Peritoneum (tissue), 1 donor: ENCODE data around the gene VPS8.

DNA sequence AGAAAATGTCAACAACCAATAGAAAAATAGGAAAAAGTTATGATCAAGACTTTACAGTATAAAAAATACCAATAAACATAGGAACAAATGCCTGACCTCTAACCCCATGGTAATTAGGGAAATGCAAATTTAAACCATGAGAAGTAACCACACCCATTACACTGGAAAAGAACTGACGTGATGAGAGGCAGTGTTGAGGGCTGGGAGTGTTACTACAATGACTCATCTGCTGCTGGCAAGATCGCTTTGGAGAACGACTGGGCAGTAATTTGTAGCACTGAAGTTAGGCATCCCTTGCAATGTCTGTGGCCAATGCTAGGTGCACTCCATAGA, 37.8 kb upstream of the EPHB3 start:
- PRO-cap = no peak

DNA sequence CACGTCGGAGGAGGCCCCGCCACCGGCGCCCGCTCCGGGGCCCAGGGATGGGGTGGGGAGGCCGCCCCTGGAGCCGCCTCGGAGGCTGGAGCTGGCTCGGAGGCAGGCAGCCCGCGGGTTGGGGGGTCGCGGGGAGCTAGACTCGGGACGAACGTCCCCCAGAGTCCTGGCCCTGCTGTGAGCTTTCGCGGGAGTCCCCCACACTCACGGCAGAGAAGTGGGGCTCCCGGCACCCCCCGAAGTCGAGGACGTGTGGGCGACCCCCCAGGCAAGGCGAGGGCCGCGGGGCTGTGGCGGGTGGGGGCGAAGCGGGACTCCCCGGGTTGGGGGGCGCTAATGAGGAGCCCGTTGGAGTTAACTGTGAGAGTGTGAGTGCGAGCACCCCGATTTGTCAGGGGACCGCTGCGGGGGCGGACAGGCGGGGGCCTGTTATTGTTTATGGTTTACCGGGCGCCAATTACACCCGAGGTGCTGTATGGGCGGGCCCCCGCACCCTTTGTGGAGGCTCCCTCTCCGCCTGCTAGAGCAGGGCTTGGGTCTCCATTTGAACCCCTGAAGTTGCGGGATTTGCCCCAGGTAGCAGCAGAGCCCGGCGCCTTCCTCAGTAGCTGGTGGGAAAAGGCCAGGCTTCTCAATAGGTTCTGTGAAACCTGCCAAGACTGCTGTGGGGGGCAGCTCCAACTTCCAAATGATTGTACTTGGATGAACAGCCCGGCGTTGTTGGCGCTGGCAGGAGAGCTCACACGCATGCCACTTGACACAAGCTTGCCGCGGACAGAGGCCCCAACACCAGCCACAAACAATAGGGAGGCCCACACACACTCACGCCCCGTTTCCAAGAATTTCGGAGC, 1.1 kb downstream of the EPHB3 start:
- PRO-cap = no peak

GRCh38 chr3:184566833-184567385, 5.3 kb downstream of the EPHB3 start:
- PRO-cap = no peak

- PRO-cap = no peak
Measured at GRCh38 chr3:184579209-184579882, 17.8 kb downstream of the EPHB3 start.

GRCh38 chr3:184687671-184688053, 24.2 kb downstream of the MAGEF1 start:
- PRO-cap = no peak

DNA sequence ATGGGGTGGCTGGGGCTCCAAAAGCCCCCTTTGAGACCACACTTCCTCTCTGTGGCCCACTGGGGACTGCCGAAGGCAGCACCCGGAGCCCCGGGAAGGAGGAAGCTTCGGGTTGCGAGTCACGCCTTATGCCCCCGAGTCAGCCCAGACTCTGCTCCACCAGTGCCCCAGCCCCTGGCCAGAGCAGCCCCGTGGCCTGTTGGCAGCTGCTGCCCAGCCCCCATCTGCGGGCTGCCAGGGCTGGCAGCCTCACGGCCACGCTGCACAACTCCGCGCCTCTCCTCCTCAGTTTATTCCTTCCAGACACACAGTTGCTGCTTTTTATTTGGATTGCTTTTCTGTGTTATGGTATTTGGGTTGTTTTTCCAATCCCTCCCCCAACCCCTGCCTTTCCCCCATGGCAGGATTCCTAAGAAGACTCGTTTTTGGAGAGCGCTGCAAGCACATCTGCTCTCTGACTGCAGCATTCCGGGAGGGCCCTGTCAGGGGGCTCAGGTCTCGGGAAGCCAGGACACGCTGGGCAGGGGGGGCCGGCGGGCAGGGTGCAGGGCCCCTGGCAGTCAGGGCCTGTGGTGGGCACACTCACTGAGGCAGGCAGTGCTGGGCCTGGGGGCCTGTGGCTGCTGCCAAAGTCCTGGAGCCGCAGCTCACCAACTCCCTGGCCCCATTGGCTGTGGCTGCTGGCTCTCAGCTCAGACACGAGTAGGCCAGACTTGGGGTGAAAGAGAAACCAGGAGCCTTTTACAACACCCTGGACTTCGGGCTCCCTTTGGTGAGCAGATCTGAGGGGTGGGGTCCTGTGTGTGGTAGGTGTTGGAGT, 20.2 kb downstream of the MAGEF1 start:
- PRO-cap = no peak

DNA sequence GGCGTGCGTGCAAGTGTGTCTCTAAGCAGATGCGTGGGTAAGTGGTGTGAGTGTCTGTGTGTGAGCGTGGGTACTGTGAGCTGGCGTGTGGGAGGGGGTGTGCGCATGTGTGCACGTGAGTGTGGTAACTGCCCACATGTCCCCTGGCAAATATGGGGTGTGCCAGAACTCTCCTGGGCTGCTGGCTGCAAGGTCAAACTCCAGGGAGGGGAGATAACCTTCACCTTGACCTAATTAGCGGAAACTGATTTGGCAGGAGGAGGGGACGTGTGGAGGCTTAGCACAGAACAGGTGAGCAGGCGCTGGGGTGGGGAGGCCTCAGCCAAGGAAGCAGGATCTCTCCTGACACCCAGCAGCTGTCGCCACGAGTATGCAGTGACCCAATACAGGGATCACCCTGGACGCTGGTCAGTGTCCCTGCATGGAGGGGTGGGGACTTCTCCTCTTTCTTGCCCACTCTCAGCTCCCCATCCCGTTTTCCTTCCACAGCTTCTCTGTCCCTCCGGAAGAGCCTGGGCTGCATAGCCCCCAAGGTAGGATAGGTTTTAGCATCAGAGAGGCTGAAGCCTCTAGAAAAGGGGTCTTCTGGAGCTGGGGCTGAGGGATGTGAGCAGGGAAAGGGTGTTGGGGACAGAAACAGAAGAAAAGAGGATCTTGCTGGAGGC, 49.7 kb upstream of the MAGEF1 start:
- PRO-cap = no peak

GRCh38 chr3:184811670-184812983, at the start of gene VPS8:
VPS8 (plus strand) TSS chr3:184812166.
- PRO-cap = no peak

- PRO-cap = no peak
Measured at GRCh38 chr3:185324371-185324801, 38.5 kb upstream of the MAP3K13 start.

DNA sequence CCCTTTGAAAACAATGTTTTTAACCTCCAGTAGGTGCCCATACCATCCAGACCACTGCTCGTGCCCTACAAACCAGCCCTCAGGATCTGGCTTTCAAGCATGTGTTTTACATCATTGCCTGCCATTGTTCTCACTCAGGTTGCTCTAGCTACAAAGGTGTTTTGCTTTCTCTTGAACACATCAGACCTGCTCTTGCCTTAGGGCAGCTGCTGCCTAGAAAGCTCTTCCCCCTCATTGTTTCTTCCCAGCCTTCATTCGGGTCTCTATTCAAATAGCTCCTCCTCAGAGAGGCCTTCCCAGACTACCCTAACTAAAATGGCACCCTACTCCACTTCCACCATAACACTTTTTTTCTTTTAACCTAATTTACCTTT, 32.2 kb upstream of the MAP3K13 start:
- PRO-cap = no peak

GRCh38 chr3:185402449-185403077, 39.6 kb downstream of the MAP3K13 start:
- PRO-cap = no peak

DNA sequence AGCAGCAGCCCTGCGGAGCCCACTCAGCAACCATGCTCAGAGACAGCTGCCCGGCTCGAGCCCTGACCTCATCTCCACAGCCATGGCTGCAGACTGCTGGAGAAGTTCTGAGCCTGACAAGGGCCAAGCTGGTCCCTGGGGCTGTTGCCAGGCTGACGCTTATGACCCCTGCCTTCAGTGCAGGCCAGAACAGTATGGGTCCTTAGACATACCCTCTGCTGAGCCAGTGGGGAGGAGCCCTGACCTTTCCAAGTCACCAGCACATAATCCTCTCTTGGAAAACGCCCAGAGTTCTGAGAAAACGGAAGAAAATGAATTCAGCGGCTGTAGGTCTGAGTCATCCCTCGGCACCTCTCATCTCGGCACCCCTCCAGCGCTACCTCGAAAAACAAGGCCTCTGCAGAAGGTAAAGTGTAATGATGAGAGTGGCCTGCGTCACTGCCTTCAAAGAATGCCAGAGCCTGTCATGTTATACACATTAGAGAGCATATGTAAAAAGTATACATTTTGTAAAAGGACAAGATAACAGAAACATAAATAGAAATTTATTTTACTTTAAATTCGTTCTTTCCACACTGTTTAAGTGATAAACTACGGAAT, 25.4 kb downstream of the TMEM41A start:
- PRO-cap = no peak

GRCh38 chr3:185606215-185606710, 20.2 kb downstream of the SENP2 start:
- PRO-cap = no peak

DNA sequence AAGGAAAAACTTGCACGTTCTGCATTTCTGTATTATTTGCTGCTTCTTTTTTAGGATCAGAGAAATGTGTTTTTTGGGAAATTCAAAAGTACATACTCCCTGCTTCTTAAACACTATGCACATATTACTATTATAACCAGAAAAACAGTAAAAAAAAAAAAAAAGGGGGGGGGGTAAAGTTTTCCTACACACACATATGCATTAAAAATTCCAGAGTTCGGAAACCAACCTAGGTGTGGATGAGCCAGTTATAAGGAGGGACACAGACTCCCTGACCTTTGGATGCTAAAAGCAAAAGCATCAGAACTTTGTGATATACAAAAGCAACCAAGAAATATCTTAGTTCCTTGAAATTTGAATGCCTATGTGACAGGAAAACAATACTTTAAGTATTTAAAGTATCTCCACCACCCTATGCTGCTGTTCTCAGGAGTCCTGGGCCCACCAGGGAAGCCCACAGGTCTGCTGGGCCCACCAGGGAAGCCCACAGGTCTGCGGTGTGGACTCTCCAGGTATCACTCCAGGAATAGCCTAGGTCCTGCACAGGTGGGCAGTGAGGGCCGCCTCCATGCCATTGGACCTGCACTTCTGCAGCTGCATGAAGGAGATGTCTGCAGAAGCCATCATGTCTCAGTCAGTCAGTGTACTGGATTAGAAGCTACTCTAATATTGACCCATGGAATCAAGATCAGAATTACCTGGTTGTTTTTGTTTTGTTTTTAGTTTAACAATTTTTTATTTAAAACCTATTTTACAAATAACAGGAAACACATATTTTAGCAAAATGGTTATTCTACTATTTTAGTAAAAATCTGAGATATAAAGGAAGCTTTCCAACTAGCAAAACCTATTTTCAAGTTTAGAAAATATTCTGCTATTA, 83.6 kb downstream of the SENP2 start:
- PRO-cap = no peak

DNA sequence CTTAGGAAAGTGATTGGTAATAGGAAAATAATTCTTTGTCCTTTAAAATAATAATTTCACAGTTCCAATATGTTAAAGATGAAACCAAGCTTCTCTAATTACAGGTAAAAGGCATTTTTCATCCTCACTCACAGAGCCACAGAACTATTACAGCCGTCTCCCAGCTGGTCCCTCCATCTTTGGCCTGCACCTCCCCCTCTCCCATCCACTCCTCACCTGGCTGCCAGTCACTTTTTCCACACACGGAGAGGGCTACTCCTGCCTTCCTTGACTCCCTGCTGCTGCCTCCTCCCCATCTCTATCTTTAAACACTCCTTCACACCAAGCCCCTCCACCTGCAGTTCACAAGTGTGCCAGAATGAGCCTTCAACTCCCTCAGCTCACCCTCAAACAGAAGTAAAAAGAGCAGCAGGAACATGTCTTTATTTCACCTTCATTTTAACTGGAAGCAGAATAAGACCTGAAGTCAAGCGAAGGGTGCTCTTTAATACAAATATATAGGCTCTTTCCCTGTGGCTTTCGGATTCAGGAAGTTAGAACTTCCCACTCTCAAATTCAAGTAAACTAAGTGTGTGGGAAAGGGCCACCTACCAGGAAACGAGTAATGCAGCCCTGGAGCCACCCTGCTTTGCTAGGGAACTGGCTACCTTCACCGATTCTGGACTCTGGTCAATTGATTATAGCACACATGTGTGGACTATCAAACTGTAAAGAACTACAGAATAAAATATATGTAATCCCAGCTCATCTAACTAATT, 116.5 kb downstream of the SENP2 start:
- PRO-cap = no peak

- PRO-cap = no peak
Measured at GRCh38 chr3:185918323-185918522, 19.6 kb downstream of the TRA2B start.

DNA sequence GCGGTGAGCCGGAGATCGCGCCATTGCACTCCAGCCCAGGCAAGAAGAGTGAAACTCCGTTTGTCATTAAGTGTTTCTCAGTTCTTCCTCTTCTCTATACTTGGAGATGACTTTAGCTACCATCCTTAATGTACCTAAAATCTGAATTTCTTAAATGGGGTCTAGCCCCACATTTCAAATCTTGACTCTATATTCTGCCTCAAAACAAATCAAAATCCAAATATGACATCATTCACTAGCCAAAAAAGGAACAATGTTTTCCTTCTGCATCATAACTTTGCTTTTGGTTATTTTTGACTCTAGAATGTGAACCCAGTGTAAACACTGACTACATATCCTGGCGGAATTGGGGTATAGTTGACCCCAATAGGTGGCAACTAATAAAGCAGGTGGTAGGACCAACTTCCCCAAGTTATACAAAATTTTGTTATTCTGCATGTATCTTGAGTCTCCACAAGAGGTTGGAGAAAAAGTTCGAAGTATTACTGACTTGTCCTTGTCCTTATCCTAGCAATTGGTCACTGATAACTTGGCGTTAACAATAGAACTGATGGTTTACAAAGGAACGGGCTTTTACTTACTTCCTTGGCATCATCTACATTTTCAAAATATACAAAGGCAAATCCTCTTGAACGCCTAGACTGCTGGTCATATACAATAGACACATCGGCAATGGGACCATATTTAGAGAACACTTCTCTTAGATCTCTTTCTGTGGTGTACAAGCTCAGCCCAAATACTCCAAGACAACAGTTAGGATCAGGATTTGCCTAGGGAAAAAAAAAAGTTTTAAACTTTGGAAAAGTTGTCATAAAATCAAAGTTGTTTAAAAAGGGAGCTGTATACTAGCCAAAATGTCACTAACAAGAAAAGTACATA, 14.4 kb downstream of the TRA2B start:
- PRO-cap = no peak

DNA sequence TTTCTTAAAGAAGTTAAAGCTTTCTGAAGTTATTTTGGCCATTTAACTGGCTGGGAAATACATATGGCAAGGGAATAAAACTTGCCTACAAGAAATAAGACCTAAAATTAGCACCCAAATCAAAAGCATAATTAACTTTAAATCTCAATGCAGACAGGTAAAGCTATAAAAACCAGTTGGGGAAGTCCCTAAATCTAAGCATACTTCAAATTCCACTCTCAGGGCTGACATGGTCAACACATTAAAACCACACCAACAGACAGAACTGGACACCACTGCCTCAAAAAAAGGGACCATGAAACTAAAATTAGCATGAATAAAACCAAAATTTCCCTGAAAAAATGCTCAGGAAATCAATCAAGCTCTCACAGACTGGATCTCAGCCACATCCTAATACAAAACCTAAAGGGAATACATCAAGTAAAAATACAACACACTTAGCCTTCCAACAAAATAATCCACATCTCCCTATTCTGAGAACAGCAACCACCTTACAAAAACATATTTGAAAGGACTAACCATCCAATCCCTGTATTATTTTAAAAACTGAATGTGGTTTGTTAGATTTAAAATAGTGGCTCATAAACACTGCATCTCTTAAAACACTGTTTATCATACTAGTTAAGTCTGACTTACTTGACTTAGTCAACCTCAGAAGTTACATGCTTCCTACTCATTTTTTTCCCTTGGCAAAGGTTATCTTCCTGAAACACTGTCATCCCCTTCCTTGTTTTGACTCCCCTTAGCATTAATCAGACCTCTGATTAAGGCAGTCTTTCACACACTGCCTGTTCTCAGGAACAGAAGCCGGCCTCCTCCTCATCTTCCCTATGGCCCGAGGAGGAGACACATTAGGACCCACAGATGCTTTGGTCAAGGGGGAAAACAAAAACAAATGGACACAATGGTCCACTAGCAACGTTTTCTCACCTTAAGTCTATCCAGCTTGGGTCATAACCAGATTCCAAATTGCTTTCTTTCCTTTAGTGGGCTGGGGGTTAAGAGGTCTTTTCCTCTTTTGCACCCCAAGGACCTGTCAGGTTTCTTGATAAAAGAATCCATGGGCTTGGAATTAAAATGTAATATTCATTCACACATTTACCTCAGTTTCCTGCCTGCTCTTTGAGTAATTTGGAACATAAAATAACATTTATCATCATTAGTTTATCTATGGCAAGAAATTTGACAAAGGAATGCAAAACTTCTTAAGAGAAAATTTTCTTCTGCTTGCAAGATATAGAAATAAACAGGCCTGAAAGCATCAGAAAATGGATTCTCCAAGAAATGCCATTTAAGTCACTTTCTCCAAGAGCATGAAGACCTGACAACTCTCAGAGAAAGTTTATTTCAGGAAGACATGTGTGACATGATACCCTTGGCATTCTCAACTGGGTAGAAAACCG, 8.1 kb downstream of the TRA2B start:
- PRO-cap = no peak

GRCh38 chr3:185938131-185938399, 251 bp upstream of the TRA2B start:
- PRO-cap = no peak

DNA sequence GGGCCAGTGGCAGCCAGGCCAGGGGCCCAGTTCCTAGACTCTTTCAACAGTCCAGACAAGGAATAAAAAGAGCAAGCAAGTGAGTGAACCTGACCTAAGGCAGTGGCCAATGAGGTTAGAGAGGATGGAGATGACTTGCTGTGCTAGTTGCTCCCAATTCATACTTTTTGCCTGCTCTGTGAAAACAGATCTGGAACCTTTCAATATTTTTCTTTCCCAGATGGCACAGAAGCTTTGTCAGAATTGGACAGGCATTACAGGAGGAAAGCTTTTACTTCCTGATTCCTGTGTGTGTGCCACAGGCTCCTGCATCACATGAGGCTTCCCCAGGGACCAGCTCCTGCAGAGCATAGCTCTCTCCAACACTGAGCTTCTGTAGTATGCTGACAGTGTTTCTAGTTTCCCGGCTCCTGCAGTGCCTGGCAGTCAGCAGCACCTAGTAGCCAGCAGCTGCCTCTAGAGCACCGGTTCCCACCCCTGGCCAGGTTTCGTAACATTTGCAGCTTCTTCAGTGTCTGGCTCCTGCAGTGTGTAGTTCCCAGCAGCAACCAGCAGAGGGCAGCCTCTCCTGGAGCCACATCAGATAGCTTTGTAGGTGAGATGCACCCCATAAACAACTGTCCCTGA, 5.4 kb upstream of the TRA2B start:
- PRO-cap = no peak